Tongue (tissue), 2 donors: Measurements from ENCODE around the genes TNFRSF1A and CD27.

DNA sequence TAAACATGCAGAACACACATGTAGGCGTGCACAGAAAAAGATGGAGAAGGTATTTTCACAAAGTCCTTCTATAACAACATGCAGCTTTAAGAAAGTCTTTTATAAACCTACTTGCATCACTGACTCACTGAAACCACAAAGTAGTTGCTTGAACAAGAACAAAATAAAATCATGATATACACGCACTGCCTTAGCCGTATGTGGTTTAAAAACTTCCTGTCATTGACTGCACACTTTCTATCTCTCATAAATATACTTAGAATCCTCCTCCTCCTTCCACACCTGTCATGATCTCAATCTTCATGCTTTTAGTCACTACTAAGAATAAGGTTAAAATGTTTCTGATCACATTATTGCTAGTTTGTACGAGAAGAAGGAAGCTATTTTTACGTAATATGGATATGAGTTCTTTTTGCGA lies 31.4 kb downstream of the C12orf4 start:
- RAMPAGE, long total RNA, result no peak

- RAMPAGE, long total RNA, result no peak
Measured at GRCh38 chr12:4509226-4509645, 29.0 kb downstream of the C12orf4 start.

DNA sequence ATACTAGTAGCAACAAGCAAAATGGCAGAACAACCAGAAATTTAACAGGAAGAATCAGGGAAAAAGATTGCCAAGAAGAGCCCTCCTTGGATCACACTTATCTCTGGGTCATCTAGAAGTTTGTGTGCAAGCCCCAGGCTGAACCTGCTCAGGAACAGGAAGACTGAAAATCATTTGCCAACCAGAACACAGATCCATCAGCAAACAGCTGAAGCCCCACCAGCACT lies 15.7 kb downstream of the GALNT8 start:
- RAMPAGE, long total RNA, result no peak

DNA sequence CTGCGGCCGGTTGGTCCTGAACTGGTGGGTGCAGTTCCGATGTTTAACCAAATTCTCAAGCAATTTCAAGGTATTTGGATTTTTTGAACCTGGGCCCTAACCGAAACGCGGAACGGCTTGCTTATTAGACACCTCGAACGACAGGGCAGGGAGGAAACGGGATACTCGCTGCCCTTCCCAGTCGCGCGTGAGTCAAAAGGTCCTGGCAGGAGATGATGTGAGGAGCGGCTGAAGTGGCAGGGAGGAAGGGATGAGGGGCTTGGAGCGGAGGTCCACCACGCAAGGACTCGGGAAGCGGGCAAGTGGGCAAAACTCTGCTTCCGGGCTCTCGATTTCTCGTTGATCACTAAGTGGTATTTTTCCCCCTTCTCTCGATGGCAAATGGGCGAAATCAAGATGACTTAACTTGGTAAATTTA lies 1.3 kb upstream of the NTF3 start:
- RAMPAGE, long total RNA, result no peak

- RAMPAGE, long total RNA, result no peak
Measured at GRCh38 chr12:5967449-5967804, 22.4 kb upstream of the ANO2 start.

DNA sequence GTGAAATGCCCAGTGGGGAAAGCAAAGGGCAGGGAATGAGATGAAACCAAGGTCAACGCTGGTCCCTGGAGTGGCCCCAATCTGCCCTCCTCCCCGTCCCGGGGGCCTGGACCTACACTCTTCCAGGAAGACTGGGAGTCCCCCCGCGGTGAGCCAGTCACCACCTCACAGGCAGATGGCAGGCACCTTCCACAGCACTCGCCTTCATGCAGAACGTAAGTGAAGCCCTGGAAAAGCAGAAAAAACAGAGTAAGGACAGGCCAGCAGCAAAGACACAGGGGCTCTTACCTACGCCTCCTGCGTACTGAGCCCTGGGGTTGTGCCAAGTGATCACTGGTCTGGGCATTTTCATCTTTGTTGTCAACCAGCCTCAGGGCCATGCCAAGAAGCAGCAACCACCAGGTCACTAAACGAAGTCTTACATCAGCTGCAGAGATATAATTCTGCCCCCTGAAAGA lies 26.5 kb upstream of the ANO2 start:
- RAMPAGE, long total RNA, result no peak

DNA sequence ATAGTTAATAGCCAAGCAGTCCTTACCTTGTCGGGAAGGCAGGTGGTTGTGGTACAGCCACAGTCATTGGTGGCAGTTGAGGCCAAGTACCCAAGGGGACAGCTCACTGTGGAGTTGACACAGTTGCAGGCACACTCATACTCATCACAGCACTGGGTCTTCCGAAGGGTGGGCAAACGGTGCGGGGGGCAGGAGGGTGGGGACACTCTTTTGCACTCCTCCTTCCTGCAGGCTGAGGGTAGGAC lies 36.6 kb upstream of the ANO2 start:
- RAMPAGE, long total RNA, result no peak

- RAMPAGE, long total RNA, result no peak
Measured at GRCh38 chr12:6167667-6168313, 32.4 kb upstream of the CD9 start.

GRCh38 chr12:6193874-6194284 lies 6.3 kb upstream of the CD9 start:
- RAMPAGE, long total RNA, result no peak

DNA sequence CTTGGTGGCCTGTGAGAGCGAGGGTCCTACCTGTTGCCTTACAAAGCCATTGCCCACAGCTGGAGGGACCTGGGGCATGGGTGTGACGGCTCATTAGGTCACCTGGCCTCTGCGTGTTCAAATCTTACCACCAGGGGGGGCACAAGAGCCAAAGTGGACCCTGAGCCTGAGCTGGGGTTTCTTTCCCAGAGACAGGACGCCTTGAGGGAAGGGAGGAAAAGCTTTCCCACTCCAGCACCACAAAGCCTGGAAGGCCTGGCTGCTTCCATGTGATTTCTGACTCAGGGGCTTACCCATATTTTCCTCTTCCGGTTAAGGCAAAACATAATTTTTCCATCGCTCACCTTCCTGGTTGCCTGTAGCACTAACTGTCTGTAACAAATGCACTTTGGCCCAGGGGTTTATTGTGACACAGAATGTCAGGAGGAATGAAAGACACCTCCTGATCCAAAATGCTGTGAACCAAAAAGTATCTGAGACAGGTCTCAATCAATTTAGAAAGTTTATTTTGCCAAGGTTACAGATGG lies 4.4 kb upstream of the CD9 start:
- RAMPAGE, long total RNA, result no peak

DNA sequence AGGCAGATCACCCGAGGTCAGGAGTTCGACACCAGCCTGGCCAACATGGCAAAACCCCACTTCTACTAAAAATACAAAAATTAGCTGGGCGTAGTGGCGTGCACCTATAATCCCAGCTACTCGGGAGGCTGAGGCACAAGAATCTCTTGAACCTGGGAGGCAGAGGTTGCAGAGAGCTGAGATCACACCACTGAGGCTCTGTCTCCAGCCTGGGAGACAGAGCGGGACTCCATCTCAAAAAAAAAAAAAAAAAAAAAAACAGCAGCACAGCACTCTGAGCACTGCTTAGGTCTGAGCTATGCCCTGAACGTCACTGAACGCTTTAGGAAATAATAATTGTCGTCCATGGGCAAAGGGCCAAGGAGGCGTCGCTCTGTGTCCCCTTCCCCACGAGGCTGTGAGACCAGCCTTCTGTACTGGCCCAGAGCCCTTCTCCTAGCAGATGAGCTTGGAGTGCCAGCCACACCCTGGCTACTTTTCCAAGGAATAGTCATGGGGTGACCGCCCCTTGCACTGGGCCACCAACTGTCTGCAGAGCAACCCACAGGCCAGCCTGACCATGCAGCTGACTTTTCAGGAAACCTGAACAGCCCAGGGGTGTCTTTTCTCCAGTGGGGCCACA lies 28.2 kb downstream of the CD9 start:
- RAMPAGE, long total RNA, result no peak

- RAMPAGE, long total RNA, result no peak
Measured at GRCh38 chr12:6230386-6231176, 30.4 kb downstream of the CD9 start.

GRCh38 chr12:6264426-6265078 lies 45.9 kb upstream of the PLEKHG6 start:
- RAMPAGE, long total RNA, result no peak

DNA sequence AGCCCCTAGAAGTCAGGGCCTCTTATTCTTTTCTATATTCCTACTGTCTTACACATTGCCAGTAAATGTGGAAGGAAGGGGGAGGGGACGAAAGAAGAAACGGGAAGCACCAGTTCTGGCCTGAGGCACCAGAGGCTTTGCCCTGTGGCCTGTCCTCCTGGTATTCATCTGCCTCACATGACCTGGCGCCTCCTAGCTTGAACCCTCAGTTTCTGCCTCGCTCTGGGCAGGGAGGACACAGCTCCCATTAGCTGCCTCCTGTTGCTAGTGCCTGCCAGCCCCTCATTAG lies 3.0 kb upstream of the PLEKHG6 start:
- RAMPAGE, long total RNA, result no peak

GRCh38 chr12:6341474-6342430 lies at the start of gene TNFRSF1A:
TNFRSF1A (minus strand) TSS chr12:6342076.
- RAMPAGE, long total RNA, result start-site peak on the minus strand at chr12:6342004-6342053, 80 and 34 reads in 2 replicates

DNA sequence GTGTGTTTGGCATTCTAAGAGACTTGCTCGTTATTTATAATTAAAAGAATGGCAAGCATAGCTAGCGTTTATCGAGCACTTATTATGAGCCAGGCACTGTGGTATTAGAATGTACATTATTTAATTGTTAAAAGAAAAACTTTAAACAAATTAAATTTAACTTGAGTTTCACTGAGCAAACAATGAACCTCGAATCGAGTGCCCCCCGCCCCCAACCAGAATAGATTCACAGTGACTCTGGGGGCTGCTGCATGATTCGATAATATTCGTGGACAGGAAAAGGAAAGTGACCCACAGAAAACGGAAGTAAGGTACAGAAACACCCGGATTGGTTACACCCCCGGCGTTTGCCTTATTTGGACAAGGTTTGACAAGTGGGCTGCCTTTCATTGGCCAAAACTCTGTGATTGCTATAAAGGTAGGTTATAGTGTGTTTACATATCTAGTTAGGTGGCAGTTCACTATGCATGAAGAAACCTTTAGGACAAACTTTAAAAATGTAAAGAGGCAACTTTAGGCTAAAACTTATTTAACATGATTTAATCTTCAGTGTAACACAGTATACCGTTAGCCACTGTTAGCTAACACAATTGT lies 7.3 kb downstream of the SCNN1A start:
- RAMPAGE, long total RNA, result no peak

DNA sequence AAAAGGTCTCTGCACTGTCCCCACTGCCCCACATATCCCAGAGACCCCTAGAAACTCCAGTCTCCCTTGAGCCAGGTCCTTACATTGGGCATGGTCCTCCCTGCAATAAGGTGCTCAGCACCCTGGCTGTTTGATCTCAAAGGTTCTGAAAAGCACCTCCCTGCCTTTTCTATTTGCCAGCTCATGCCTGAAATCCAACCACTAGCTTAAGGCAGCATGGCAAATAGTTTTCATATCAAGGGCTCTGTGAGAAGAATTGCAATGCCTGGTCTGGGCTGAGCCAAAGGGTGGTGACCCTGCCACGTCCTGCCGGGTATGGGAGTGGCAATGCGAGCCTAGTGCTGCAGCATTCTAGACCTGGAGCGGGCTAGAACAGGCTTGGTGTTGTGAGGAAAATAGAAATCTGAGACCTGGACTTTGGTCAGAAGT lies 2.2 kb upstream of the SCNN1A start:
- RAMPAGE, long total RNA, result no peak

GRCh38 chr12:6392487-6392911 lies 8.5 kb downstream of the LTBR start:
- RAMPAGE, long total RNA, result no peak

- RAMPAGE, long total RNA, result no peak
Measured at GRCh38 chr12:6444377-6445598, at the start of gene CD27. CD27 (plus strand) TSS chr12:6444955.

DNA sequence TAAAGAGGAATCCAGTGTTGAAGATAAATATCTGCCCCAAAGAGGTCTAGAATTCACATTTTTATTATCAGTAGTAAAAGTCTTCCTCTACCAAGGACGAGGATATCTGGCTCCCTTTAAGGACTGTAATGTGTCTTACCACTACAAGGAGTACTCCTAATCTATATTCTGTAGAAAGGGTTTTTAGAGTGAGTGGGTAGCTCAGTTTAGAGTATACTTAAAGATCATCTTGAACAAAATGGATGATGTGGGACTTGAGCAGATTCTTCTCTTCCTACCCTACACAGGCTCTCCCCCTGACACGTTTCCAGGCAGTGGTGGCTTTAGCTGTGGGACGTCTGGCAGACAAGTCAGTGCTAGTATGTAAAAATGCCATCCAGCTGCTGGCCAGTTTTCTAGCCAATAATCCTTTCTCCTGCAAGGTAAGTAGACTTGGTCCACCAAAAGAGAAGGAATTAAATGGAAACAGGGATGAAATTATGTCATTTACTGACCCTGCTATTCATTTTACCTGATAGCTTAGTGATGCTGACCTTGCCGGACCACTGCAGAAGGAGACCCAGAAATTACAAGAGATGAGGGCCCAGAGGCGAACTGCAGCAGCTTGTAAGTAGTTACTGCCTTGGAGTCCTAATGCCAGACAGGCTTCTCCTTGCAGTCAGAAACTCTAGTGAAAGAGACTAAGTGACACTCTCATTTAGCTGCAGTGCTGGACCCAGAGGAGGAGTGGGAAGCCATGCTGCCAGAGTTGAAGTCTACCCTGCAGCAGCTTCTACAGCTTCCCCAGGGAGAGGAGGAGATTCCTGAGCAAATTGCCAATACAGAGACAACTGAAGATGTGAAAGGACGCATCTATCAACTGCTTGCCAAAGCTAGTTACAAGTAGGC lies 17.0 kb upstream of the GAPDH start:
- RAMPAGE, long total RNA, result no peak